Peripheral blood mononuclear cell (primary cell): ENCODE measurements around a stretch of chr2.

DNA sequence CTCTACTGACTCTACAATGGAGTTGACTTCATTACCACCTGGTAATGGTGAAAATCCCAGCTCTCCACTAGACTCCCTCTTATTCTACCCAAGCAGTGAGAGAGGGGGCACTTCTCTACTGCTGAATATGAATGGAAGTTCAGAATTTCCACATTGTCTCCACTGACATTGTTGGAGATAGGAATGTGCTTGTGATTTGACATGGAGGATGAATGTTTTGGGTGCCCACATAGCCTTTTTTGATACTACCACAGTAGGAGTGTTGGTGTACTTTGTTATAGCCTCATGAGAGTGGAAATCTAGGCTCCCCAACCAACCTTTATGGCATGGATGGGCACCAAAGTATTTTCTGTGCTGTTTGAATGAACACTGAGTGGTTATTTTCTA lies 454.5 kb upstream of the LRRTM1 start:
- PRO-cap, 8 experiments: no peak in any of the 8 experiments

DNA sequence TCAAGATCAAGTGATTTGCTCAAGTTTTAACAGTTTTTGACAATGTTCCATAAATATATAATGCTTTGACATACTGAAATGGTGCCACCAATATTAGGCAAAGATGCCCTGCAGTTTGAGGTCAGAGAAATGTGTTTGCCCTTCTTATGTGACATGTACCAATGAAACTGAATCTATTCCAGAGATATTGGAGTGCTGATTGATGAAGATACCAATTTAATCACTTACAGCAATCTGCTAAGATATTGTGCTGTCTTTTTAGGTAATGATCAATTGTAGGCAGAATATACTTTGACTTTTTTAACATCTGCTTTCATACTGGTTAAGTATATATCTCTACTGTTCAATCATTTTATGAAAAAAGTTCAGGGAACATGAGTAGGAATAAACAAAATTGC lies 1430.2 kb upstream of the LRRTM1 start:
- PRO-cap, 8 experiments: no peak in any of the 8 experiments

GRCh38 chr2:84459692-84459984 lies 558 bp upstream of the SUCLG1 start:
- PRO-cap, 8 experiments: no peak in any of the 8 experiments

DNA sequence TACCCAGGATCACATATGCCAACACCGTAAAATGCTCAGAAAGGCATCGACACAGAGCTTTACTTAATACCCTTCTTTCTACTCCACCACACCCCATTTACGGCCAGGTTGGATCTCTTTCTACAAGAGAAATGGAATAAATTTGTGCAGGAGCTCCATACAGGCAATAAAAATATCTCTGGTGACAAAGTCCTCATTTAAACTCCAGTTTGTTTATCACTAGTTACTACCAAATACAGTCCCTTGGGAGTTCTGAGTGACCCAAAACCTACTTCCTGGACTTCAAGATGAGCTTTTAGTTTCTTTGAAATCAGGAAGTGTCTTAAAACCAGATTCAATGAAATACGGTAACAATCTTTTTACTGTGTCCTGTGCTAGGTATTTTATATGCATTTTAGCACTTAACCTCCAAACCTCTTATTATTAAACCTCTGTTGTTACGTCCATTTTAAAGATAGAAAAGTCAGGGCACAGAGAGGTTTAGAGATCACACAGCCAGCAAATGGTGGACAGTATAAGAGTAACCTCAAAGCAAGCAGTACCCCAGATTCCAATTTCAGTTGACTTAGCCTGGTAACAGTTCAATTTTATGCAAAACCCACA lies 1.5 kb upstream of the KCMF1 start:
- PRO-cap, 8 experiments: peak in 1 of 8 experiments; most common plus-strand start position 451 of the sequence (in 1)

DNA sequence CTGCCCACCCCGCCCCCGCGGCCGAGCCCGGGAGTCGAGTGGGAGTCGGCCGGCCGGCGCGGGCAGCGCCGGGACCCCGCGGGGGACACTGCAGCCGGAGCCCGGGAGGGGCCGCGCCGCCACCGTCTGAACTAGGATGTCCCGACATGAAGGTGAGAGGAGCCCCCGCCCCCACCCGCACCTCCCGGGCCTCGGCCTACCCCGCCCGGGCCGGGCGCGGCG lies 266 bp downstream of the KCMF1 start:
- PRO-cap, 8 experiments: peak in 6 of 8 experiments; most common plus-strand start position 33 of the sequence (in 4); most common minus-strand start position 148 of the sequence (in 3)

DNA sequence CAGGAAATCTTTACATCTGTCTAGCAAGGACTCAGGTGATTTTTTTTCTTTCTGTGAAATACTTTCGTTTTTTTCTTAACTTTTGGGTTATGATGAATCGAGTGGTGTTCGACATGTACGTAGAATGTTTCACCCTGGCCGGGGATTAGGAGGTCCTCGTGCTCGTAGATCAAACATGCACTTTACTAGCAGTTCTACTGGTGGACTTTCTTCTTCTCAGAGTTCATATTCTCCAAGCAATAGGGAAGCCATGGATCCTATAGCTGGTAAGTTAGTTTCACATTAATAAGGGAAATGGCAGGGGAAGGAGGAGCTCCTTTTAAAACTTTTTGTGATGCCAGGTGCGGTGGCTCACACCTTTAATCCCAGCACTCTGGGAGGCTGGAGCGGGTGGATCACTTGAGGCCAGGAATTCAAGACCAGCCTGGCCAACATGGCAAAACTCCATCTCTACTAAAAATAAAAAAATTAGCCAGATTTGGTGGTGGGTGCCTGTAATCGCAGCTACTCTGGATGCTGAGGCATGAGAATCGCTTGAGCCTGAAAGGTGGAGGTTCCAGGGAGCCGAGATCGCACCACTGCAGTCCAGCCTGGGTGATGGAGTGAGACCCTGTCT lies 75.2 kb downstream of the KCMF1 start:
- PRO-cap, 8 experiments: peak in 4 of 8 experiments; most common plus-strand start position 374 of the sequence (in 4)

DNA sequence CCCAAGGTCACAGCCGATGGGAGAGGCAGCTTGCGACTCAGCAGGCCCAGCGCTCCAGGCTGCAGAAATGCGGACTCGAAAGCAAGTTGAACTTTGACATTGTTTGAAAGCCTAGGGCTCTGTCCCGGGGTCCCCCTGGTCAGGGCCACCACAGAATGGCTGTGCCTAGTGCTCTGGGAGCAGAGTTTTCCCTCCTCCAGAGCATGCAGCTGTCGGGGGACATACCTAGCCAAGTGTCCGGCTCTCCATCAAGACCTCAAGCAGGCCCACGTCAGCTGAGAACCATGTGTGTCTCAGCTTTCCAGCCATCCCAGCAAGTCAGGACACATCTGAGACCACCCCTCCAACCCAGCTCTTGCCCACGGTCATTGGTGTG lies 53.6 kb downstream of the TGOLN2 start:
- PRO-cap, 8 experiments: no peak in any of the 8 experiments

DNA sequence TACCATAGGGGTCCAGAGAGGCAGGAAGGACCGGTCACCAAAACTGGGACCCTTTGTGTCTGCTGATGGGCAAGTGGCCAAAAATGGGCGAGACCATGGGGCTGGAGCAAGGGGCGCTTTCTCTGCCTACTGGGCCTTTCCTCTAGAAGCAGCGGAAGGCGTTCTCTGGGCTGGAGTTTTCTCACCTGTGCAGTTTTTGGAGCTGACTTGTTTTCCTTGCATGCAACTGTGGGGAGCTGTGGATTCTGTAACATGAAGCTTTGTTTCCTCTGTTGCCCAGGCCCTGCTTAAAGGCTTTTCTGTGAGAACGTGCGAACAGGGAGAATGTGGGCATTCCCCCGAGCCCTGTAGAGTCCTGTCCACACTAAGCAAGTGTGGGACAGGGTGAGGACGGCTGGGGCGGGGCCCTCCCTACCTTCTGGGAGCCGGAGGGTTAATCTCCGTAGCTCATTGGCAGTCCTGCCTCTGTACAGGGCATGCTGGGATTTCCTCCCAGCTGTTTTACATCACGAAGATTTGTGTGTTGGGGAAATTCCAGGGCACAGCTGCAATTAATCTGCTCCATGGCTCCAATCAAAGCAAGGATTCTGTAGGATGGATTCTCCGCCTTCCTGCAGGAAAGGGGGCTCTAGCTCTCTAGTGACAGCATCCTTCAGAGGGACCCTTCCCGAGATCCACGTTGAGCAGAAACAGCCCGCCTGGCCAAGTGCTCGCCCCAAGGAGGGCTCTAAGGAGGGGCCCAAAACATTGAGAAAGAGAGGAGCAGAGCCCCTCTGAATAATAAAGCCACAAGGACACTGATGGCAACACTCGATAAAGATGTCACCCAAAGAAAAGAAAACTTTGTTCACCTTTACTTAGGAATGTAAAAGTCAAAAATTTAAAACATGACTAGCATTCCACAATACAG lies 50.0 kb downstream of the TGOLN2 start:
- PRO-cap, 8 experiments: no peak in any of the 8 experiments

DNA sequence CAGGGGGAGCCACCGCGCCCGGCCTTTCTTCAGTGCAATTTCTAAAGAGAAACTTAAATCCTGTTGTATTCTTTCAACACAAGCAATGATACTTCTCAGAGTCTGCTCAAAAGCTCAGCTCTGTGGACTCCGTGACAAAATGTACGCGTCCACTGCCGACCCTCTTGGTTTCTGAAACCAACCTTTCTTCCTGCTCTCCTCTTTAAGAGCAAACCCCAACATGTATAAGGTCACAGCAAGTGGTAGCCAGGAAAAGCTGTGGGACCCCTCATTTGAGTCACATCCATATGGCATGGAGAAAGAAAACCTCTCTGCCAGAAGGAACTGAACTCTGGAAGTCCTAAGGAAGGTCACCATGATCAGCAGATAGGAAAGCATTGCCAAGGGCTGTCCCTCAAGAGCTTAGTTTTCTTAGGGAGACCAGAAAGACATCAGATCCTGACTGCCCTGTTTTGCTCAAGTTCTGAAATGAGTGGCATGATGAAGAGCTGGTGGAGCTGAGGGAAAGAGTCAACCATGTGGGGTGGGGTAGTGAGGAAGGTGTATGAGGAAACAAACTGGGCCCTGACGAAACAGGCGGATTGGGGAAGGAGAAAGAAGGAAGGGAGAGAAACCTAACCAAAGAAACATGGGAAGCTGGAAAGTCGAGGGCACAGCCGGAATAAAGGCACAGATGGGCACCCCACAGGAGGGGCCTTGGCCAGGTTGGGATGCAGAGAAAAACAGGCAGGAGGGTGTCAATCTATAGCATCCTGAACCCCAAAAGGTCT lies 8.2 kb downstream of the TGOLN2 start:
- PRO-cap, 8 experiments: peak in 2 of 8 experiments; most common minus-strand start position 201 of the sequence (in 2)

DNA sequence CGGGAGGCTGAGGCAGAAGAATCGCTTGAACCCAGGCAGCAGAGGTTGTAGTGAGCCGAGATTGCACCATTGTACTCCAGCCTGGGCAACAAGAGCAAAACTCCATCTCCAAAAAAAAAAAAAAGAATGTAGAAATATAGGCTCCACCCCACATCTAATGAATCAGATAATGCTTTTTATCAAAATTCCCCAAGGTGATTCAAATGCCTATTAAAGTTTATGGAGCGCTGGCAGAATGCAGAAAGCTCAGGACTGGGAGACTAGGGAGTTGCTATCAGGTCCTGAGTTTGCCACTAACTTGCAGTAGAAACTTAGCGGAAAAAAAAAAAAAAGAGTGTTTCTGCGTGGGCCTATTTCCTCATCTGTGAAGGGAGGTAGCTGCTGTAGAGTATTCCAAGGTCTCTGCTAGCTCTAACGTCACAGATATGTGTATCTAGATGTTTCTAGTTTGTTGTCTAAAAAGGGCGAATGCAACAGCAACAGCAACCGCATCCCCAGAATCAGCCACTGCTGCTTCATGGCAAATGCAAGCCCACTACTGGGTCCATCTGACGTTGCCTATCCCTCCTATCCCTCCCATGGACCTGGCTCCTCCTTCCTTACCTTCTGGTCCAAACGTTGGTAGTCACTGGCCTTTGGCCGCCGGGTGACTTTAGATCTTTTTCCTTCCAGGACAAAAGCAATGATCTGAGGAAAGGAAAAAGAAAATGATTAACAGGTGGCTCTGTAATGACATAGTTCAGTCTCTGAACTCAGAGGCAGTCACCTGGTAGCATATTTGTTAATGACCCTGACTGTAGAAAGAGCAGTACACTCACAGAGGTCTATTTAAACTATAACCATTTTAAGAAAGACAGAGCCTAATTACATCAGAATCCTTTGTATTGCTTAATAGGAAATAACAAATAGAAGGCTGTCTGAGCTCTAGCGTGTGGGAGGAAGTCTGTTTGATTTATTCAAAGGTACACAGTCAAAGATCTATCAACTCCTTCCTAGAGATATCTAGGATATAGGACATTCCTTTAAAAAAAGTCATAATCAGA lies 3.2 kb downstream of the TGOLN2 start:
- PRO-cap, 8 experiments: peak in 1 of 8 experiments; most common minus-strand start position 366 of the sequence (in 1)

GRCh38 chr2:85340116-85340960 lies 12.5 kb upstream of the TGOLN2 start:
- PRO-cap, 8 experiments: no peak in any of the 8 experiments

GRCh38 chr2:85438741-85439136 lies 20.2 kb downstream of the SH2D6 start:
- PRO-cap, 8 experiments: no peak in any of the 8 experiments

GRCh38 chr2:85537417-85538133 lies 1.4 kb upstream of the MAT2A start:
- PRO-cap, 8 experiments: no peak in any of the 8 experiments

- PRO-cap, 8 experiments: no peak in any of the 8 experiments
Measured at GRCh38 chr2:85545202-85545544, 6.2 kb downstream of the MAT2A start.

GRCh38 chr2:85660916-85661958 lies 6.8 kb downstream of the SFTPB start:
- PRO-cap, 8 experiments: no peak in any of the 8 experiments

DNA sequence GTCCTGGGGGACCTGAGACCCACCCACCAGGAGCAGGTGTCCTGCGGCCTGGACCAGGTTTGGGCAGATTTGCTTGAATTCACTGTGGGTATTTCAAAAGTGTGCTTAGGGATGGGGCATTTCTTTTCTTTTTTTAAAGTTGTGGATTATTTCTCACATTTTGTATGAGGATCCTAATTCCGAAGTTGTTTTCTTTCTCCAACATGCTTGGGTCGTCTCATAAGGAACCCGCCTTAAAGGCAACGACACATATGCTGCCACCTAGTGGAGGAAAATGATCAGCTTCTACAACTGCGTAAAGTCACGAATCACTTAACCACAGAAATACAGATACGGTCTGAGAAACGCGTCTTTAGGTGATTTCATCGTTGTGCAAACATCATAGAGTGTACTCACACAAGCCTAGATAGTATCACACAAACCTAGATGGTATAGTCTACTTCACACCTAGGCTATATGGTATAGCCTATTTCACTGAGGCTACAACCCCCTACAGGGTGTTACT lies 13.0 kb downstream of the GNLY start:
- PRO-cap, 8 experiments: no peak in any of the 8 experiments

GRCh38 chr2:85712690-85713814 lies 18.9 kb downstream of the GNLY start:
- PRO-cap, 8 experiments: no peak in any of the 8 experiments

DNA sequence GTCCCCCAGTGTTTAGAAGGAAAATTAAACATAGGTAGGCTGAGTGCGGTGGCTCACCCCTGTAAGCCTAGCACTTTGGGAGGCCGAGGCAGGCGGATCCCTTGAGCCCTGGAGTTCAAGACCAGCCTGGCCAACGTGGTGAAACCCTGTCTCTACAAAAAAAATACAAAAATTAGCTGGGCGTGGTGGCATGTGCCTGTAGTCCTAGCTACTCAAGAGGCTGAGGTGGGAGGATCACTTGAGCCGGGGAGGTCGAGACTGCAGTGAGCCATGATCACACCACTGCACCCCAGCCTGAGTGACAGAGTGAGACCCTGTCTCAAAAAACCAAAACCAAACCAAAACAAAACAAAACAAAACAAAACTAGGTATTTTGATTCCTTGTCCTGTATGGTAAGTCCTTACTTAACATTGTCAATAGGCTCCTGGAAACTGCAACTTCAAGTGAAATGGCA lies 20.3 kb downstream of the GNLY start:
- PRO-cap, 8 experiments: no peak in any of the 8 experiments

DNA sequence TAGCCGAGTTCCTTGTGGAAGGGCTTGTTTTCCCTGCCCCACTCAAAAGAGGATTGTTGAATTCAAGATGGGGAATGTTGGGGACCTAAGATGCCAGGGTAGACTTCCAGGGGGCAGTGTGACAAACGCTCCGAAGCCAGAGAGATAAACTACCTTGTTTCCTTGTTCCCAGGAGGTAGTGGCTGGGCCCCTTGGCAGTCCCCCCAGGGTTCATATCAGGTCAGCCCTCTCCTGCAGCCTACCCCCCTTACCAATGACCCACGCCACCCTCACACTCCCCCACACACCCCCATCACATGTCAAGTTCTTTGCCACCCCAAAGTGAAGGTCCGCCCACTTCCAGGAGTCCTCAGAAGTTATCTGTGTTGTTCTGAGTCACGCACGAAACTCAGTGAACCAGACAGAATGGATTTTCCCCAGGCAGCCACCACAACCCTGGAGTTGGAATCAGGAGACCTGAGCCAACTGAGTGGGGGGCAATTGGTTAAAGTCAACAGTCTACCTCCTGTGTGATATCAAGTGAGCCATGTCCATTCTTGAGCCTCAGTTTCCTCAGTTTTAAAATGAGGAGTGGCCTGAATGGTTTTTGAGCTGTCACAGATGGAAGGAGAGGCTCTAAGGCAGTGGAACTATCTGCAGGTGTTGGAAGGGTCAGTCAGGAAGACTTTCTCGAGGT lies 10.2 kb upstream of the ATOH8 start:
- PRO-cap, 8 experiments: no peak in any of the 8 experiments

- PRO-cap, 8 experiments: no peak in any of the 8 experiments
Measured at GRCh38 chr2:85748508-85749659, 4.9 kb upstream of the ATOH8 start.